ENCODE data around the gene CNOT6.

- RRBS = no CpG with 5 or more reads among the region's 10 CpGs
Measured at GRCh38 chr5:179314746-179315419, 30.4 kb downstream of the ADAMTS2 start.

GRCh38 chr5:179342641-179343161 is 2.6 kb downstream of the ADAMTS2 start:
- RRBS = no CpG with 5 or more reads among the region's 12 CpGs

DNA sequence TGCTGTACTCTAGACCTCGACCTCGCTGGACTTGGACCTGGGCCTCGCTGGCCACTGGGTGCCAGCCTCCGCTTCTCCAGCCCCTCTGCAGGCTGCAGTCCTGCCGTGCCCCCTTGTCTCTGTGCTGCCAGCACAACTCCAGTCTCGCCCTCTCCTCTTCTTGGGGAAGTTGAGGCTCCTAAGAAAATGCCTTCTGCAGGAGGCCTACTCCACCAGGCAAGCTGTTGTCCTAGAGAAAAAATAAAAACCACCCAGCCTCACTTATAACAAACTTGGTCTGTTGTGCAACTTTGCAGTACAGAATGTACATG is 11.2 kb upstream of the ADAMTS2 start:
- RRBS = no CpG with 5 or more reads among the region's 6 CpGs

DNA sequence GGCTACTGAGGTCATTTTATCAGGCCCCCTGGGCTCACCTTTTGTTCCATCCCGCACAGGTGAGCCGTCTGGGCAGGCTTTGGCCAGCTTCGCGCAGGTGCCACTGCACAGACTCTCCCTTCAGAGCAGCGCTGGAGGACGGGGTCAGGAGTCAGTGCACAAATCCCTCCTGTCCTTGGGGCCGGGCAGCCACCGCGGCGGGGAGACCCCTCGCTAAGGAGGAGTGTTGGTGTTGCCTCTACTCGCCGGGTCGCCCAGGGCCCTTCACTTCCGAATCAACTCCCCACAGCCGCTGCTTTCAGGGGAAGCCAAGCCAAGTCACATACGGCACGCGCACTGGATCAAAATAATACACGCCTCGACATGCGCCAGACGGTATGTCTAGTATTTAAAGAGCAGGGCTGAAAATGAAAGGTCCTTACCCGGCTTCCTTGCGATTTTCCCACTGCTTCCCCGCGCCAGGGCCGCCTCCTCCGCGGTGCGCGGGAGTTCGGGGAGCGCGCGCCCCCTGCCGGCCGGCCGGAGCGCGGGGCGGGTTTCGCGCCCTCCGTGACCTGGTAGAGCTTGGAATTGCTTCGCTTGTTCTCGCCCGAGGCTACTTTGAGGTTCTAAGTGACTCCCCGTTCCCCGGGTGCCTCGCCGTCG is 10.7 kb upstream of the HNRNPH1 start:
- RRBS = no CpG with 5 or more reads among the region's 53 CpGs

DNA sequence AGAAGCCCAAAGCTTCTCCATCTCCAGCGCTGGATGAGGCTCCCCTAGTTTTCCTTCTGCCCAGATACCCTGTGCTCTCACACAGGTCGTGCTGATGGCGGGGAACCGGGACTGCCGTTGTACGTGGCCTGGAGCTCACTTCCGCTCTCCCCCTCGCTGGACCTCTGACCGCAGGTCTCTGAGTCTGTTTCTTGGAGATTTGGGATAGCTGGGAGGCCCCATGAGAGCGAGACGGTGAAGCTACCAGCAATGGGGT is 11.1 kb upstream of the HNRNPH1 start:
- RRBS = no CpG with 5 or more reads among the region's 11 CpGs

DNA sequence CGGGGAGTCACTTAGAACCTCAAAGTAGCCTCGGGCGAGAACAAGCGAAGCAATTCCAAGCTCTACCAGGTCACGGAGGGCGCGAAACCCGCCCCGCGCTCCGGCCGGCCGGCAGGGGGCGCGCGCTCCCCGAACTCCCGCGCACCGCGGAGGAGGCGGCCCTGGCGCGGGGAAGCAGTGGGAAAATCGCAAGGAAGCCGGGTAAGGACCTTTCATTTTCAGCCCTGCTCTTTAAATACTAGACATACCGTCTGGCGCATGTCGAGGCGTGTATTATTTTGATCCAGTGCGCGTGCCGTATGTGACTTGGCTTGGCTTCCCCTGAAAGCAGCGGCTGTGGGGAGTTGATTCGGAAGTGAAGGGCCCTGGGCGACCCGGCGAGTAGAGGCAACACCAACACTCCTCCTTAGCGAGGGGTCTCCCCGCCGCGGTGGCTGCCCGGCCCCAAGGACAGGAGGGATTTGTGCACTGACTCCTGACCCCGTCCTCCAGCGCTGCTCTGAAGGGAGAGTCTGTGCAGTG is 22.9 kb downstream of the CBY3 start:
- RRBS = no CpG with 5 or more reads among the region's 45 CpGs

GRCh38 chr5:179709581-179710156 is 10.9 kb downstream of the CANX start:
- RRBS = no CpG with 5 or more reads among the region's 6 CpGs

DNA sequence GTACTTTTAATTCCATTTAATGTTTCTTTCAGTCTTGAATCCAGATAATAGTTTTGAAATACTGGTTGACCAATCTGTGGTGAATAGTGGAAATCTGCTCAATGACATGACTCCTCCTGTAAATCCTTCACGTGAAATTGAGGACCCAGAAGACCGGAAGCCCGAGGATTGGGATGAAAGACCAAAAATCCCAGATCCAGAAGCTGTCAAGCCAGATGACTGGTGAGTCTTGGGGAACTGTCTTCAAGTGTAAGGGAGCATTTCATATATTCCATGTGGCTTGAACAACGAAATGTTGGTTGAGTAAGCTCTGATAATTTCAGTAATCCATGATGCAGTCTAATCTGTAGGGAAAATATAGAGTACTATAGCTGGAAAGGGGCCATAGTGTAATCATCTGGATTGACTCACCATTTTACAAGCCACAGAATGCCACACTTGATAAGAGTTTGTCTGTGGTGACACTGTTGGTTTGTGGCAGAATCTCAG is 16.5 kb upstream of the MAML1 start:
- RRBS = no CpG with 5 or more reads among the region's 4 CpGs

DNA sequence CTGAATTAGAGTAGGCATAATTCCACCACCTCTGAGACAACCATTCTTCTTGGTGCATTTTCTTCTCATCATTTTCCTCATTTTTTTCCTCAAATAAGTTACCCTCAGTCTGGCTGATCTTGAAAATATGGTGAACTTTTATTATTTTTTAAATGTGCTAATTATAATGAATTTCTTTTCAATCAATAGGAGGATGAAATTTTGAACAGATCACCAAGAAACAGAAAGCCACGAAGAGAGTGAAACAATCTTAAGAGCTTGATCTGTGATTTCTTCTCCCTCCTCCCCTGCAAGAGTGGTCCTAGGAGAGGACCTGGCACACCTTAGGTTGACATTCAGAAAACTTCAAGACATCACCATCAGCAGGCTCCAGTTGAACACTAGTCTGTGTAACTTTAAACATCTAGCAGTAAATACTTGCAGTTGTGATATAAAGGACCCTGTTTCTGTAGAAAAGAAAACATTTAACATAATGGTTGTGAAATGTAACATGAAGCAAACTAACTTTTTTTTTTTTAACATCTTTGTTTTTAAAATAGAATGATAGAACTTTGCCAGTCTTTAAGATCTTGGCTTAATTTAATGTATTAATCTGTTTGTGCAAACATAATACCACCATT is 4.1 kb upstream of the MAML1 start:
- RRBS = no CpG with 5 or more reads among the region's 1 CpG

GRCh38 chr5:179759887-179760502 is 27.4 kb downstream of the MAML1 start:
- RRBS = no CpG with 5 or more reads among the region's 6 CpGs

- RRBS = 2% methylated on average over 31 of the region's 40 CpGs
Measured at GRCh38 chr5:179807247-179807685, 600 bp upstream of the MGAT4B start.

- RRBS = no CpG with 5 or more reads among the region's 5 CpGs
Measured at GRCh38 chr5:179813043-179813629, 6.5 kb upstream of the MGAT4B start.

GRCh38 chr5:179820126-179820844 is 420 bp upstream of the SQSTM1 start:
- RRBS = 0% methylated on average over 1 of the region's 31 CpGs

DNA sequence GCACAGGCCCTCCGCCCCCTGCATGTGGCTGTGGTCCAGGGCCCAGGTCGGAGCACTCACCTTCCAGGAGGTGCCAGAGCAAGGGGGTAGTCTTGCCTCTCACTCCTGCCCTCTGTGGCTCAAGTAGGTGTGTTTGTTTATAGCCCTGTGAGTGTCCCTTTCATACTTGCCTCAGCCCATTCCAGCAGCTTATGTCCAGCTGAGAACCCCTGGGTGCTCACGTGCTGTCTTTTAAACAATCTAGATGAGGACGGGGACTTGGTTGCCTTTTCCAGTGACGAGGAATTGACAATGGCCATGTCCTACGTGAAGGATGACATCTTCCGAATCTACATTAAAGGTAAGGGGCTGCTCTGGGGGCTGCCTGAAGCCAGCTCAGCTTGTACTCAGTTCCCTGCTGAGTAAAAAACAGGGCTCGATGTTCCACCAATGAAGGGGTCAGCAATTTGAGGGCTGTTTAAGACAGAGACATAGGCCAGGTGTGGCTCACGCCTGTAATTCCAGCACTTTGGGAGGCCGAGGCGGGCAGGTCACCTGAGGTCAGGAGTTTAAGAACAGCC is 2.1 kb downstream of the SQSTM1 start:
- RRBS = no CpG with 5 or more reads among the region's 11 CpGs

DNA sequence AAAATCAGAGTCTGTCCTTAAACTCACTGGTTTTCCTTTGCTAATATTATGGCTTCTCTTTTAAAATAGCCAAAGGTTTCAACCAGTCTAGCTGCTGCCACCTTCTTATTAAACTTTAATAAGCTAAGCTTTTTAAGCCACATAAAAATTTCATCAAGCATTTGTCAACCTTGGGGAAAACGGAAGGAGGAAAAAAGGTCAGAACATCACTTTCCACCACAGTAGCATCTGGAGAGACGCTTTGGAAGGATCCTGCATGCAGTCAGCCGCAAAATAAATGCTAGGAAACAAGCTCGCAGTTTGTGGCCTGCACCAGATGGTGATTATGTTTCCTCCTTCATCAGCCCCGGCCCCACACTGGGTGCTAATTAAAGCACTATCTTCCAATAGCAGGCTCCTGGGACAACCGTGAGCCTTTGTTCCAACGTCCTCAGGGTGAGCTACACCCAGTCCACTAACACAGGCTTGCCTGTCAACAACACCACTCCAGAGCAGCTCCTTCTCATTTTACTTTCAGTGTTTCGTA is 64.1 kb downstream of the RNF130 start:
- RRBS = no CpG with 5 or more reads among the region's 8 CpGs

GRCh38 chr5:180330477-180331433 is 22.4 kb downstream of the GFPT2 start:
- RRBS = no CpG with 5 or more reads among the region's 21 CpGs

DNA sequence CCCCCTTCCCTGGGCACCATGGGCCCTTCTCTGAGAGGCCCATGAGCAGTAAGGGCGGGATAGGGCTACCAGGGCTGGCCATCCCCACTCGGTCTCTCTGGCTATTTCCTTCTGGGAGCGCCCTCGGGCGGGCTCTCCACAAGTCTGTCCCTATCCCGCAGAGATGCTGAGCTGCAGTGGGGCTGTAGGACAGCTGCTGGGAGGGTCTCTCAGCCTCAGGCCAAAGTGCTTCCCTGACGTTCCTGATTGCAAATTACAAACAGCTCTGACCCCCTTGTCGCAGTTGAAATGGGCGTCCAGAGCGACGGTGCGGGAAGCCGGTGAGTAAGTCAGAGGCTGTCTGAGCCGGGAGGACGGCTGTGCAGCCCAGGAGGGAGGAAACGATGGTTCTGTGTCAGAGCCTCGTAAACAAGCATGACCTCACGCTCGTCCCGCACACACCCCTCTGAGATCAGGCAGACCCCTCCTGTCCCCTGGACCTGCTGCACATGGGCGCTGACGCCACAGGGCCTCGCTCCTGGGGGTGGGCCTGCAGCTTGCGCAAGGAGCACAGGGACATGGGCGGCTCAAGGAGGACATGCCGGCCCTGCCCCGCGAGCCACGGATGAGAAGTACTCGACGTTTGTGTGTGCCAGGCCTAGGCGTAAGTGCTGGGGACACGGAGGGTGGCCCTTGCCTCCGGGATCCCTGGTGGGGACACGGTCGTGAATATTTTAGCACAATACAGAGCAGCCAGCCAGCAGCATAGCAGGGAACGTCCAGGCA is 36.4 kb upstream of the GFPT2 start:
- RRBS = 82% methylated on average over 6 of the region's 37 CpGs

DNA sequence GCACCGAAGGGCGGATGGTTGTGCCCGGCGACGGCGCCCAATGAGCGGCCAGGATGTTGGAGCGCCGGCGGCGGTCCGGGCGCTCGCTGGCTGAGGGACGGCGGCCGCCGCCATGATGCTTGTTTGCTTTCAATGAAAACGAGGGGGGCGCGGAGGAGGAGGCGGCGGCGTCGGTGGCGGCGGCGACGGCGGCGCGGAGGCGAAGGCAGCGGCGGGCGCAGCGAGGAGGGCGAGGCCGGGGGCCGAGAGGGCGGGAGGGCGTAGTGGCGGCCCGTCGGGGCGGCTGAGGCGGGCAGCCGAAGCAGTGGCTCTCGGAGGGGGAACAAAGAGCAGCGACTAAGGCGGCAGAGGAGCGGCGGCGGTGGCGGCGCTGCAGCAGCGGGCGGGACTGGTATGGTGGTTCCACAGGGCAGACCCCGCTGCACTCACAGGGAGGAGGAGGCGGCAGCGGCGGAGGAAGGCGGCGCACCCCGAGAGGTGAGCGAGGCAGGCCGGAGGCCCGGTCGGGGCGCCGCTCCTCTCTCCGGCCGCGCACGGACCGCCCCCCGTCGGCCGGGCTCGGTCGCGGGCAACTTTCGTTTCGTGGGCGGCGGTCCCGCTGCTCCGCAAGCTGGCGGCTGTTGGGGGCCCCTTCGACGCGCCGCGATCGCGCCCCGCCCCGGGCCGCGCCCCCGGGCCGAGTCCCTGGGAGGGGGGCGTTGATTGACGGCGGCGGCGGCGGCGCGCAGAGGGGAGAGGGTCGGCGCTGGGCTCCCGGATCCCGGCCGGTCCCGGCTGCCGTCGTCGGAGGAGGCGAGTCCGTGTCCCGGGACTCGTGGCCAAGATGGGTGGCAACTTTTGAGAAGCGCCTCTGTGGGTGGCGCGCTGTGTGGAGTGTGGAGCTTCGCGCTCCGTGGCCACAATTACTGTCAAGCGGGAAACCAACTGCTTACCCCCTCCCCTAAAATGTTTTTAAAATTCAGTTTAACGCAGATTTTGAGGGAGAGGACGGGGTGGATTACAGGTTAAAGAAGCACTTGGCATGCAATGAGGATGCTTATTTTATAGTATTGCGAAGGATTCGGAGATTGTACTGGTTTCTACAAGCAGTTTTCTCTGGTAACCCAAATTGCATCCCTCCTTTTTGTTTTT is at the start of gene CNOT6:
Gene CNOT6 (plus strand): TSS at position 93 of the 1,131 bp plus-strand sequence.
- RRBS = 1% methylated on average over 34 of the region's 134 CpGs

DNA sequence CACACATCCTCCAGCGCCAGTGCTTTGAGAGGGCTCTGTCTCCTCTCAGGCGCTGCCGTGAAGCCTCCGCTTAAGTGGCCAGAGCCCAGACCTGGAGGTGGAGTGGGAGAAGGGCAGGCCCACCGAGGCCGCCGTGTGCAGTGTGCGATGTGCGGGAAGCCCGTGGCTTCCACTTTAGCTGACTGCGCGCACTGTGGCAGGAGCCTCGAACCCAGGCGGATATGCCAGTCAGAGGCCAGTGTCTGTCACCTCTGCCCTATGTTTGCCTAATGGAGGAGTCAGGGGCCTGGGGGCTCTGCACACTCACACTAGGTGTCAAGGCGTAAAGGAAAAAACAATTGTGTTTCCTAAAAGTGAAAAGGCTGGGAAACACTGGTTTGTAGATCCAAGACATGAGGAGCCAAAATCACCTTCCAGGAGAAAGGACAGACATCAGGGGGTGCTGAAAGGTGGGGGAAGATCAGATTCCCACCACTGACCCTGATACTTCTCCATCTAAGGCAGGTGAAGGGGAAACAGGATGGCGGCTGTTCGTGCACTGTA is 1.8 kb upstream of the MGAT1 start:
- RRBS = no CpG with 5 or more reads among the region's 17 CpGs

DNA sequence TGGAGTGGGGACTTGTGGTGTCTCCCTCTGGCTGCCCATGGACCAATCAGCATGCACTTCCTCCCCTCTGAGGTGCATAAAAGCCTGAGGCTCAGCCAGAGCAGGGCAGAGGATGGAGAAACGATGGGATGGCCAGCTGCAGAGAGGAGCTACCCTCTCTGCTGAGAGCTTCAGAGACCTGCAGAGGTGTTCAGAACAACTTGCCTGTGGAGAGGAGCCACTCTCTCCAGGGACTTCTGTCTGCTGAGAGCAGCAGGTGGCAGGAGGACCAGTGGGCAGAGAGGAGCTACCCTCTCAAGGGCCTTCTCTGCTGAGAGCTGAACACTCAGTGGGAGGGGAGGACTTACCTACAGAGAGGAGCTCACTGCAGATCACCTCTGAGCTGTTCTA is 2.5 kb upstream of the BTNL9 start:
- RRBS = no CpG with 5 or more reads among the region's 1 CpG

Data from Ishikawa (cell line).